Skeletal muscle tissue (tissue), 7 donors: Measurements from ENCODE around the genes HIVEP3 and GUCA2A.

DNA sequence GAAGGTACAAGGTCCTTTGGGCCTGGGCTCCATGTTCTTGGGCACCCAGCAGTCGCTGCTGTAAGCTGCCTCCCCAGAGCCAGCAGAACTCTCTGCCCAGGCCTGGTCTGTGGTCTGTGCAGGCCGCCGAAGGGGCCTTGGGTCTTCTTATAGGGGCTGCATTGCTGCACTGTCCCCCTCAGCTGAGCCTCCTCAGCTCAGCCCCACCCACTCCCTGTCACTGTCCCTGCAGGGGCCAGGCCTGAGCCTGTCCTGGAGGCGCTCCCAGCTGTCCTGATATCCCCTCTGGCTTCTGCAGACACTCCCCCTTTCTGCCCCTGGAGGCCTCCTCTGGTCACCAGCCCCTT, 115.3 kb upstream of the SCMH1 start:
- PRO-cap, 3 experiments, result no peak in any of the 3 experiments
- RAMPAGE, long total RNA, result no peak
- RRBS, 2 experiments, result no CpG with 5 or more reads among the region's 4 CpGs

GRCh38 chr1:41360739-41361173, 118.7 kb upstream of the SCMH1 start:
- PRO-cap, 3 experiments, result no peak in any of the 3 experiments
- RAMPAGE, long total RNA, result no peak
- RRBS, 2 experiments, result 3% methylated on average over 5 of the region's 19 CpGs

- PRO-cap, 3 experiments, result no peak in any of the 3 experiments
- RAMPAGE, long total RNA, result no peak
- RRBS, 2 experiments, result 12 to 22% methylated on average over 3 to 4 of the region's 11 CpGs
Observed at GRCh38 chr1:41418696-41419239, 65.7 kb downstream of the EDN2 start.

GRCh38 chr1:41432381-41432839, 52.1 kb downstream of the EDN2 start:
- PRO-cap, 3 experiments, result no peak in any of the 3 experiments
- RAMPAGE, long total RNA, result no peak
- RRBS, 2 experiments, result 2% methylated on average over 5 of the region's 15 CpGs; no CpG with 5 or more reads in 1 of the 2 experiments

DNA sequence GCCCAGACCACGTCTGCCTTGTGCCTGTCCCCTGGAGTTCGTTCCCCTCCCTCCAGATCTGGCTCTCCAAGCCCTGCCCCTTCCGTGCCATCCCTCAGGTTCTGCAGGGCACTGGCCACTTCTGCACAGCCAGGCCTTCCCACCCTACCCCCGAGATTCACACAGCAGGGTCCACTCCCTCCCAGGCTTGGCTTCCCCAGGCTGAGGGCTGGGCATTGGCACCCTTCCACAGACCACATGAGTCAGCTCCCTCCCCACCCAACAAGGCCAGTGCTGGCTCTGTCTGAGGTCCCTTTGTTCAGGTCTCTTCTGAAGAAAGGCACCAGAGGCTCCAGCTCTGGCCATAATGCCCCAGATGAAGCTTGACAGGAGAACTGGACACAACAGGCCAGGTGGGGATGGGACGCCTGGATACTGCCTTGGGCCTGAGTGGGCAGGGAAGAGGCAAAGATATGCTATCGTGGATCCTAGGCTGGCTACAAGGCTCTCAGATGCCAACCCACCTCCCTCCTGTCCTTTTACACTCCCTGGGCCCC, 51.5 kb downstream of the EDN2 start:
- PRO-cap, 3 experiments, result no peak in any of the 3 experiments
- RAMPAGE, long total RNA, result no peak
- RRBS, 2 experiments, result no CpG with 5 or more reads among the region's 6 CpGs

- PRO-cap, 3 experiments, result no peak in any of the 3 experiments
- RAMPAGE, long total RNA, result no peak
- RRBS, 2 experiments, result 31 to 40% methylated on average over 1 to 5 of the region's 16 CpGs
Observed at GRCh38 chr1:41482127-41483011, 2.1 kb downstream of the EDN2 start.

DNA sequence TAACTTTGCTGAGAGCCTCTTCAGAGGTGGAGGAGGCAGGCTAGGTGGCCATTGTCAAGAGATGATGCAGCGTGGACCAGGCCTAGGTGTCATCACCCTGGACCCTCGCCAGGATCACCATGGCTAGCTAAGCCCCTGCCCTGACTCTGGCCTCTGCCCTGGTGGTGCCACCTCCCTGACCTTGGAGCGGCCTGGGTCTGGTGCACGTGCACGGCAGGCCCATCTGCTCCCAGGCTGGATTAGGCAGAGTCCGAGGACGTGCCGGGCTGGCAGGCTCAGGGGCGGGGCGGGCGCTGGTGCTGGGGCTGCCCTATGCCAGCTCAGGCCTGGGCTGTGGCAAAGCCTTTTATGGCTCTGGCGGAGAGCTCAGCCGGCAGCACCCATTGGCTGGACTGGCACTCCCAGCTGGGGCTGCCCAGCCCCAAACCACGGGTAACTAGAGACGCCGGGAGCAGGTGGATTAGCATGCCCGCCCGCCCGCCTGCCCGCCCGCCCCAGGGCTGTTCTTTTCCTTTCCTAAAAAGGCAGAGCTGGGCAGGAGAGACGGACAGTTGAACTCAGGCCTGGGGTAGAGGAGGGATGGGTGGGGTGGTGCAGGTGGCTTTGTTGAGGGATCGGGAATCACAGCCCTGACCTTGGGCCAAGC, 17.1 kb upstream of the EDN2 start:
- PRO-cap, 3 experiments, result no peak in any of the 3 experiments
- RAMPAGE, long total RNA, result no peak
- RRBS, 2 experiments, result 13 to 18% methylated on average over 9 of the region's 23 CpGs

DNA sequence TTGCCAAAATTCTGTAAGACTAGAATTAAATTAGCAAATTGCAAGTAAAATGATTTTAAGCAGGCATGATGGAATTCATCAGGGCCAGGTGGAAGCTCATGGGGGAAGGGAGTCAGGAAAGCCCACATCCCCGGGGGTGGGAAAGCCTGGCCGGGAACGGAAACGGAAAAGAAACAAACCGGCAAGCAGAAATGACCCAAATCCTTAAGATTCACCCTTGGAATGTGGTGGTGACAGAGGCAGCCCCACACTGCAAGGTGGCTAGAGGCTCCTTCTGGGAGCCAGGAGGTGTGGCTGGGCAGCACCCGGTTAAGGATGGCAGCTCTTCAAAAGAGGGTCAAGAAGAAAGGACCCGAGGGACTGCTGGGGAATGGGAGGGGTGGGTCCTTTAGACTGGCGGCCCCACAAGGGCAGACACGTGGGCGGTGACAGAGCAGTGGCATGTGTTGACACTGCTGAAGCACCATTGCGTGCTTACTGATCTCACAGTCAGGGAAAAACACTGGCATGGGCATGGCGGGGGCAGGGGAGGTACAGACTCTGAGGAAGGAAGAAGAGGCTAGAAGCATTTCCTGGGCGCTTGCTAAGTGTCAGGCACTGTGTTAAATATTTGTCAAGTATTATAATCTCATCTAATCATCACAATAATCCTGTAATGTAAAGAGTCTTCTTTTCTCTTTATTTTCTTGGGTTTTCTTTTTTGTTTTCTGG, 165.5 kb upstream of the EDN2 start:
- PRO-cap, 3 experiments, result no peak in any of the 3 experiments
- RAMPAGE, long total RNA, result no peak
- RRBS, 2 experiments, result 7 to 26% methylated on average over 2 of the region's 13 CpGs

DNA sequence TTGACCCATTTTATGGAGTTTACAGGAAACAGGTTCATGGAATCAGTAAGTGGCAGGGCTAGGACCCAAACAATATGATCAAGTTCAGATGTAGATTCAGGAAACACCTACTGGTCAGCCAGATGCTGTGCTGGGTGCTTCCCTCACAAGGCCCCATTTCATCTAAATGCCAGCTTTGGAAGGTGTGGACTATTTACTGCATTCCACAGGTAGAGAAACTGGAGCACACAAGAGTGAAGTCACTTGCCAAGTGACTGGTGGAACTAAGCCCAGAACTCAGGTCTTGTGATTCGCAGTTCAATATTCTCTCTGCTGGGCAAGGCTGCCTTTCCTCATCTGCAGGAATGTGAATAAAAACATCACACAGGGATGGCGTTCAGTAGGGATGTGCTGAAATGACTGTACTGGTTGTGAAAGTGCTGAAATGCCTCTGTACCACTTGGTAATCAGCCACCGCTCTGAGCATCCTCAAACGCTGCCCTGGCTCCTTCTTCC, 145.7 kb downstream of the HIVEP3 start:
- PRO-cap, 3 experiments, result no peak in any of the 3 experiments
- RAMPAGE, long total RNA, result no peak
- RRBS, 2 experiments, result no CpG with 5 or more reads among the region's 4 CpGs

DNA sequence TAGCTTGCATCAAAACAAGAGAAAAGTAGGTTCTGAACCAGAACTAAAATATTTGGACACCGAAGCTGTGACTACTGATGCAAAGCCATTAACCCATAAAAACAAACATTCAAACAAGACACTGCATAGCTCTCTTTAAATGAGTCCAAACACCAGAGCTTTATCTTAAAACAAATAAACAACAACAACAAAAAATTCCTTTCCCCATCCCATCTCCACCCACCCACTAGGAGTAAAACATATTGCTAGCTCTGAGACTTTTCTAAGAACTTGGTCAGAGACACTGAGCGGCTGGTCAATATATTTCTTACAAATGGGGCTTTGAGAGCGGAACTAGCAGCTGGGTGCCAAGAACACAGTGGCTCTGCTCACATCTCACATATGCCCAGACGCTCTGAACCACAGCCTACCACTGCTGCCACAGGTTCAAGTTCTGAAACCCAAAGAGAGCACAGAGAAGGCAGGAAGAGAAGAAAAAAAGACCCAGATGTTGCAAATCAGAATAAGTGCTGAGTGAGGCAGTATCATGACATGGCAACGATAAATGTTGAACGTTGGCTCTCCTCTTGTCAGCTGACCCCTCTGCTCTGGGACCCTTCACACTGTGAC, 26.6 kb downstream of the HIVEP3 start:
- PRO-cap, 3 experiments, result no peak in any of the 3 experiments
- RAMPAGE, long total RNA, result no peak
- RRBS, 2 experiments, result no CpG with 5 or more reads among the region's 6 CpGs

GRCh38 chr1:41900500-41901135, 18.1 kb downstream of the HIVEP3 start:
- PRO-cap, 3 experiments, result no peak in any of the 3 experiments
- RAMPAGE, long total RNA, result no peak
- RRBS, 2 experiments, result no CpG with 5 or more reads among the region's 7 CpGs

DNA sequence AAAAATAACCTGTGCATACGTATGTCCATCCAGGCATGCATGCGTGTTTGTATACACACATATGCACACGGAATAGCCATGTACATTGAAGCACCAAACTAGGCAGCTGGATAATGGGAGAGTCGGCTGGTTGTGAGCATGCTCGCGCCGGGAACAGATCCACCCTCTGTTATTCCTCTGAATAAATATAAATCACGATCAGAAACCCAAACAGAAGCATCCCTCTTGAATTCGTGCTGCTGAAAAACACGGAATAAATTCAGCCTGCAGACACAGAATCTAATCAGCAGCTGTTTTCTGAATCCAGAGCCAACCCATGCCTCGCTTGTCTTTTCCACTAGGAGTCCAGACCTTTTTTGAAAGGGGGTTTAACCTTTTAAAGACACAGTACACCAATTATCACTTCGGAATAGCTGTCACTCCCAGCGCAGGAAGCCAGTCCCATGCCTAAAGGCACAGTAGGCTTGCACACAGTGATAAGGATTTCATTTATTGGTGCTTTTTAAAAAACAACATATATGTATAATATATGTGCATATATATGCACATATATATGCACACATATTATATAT, at the start of gene HIVEP3:
Gene HIVEP3 (minus strand): TSS at position 352 of the 572 bp plus-strand sequence.
- PRO-cap, 3 experiments, result no peak in any of the 3 experiments
- RAMPAGE, long total RNA, result no peak
- RRBS, 2 experiments, result no CpG with 5 or more reads among the region's 13 CpGs

GRCh38 chr1:42164427-42165067, at the start of gene GUCA2A:
GUCA2A (minus strand) TSS chr1:42164745.
- PRO-cap, 3 experiments, result no peak in any of the 3 experiments
- RAMPAGE, long total RNA, result no peak
- RRBS, 2 experiments, result 34 to 60% methylated on average over 1 to 3 of the region's 16 CpGs

- PRO-cap, 3 experiments, result no peak in any of the 3 experiments
- RAMPAGE, long total RNA, result no peak
- RRBS, 2 experiments, result no CpG with 5 or more reads among the region's 16 CpGs
Observed at GRCh38 chr1:42172291-42173148, 8.0 kb upstream of the GUCA2A start.

GRCh38 chr1:42173149-42173710, 8.7 kb upstream of the GUCA2A start:
- PRO-cap, 3 experiments, result no peak in any of the 3 experiments
- RAMPAGE, long total RNA, result no peak
- RRBS, 2 experiments, result 4 to 5% methylated on average over 5 of the region's 8 CpGs

DNA sequence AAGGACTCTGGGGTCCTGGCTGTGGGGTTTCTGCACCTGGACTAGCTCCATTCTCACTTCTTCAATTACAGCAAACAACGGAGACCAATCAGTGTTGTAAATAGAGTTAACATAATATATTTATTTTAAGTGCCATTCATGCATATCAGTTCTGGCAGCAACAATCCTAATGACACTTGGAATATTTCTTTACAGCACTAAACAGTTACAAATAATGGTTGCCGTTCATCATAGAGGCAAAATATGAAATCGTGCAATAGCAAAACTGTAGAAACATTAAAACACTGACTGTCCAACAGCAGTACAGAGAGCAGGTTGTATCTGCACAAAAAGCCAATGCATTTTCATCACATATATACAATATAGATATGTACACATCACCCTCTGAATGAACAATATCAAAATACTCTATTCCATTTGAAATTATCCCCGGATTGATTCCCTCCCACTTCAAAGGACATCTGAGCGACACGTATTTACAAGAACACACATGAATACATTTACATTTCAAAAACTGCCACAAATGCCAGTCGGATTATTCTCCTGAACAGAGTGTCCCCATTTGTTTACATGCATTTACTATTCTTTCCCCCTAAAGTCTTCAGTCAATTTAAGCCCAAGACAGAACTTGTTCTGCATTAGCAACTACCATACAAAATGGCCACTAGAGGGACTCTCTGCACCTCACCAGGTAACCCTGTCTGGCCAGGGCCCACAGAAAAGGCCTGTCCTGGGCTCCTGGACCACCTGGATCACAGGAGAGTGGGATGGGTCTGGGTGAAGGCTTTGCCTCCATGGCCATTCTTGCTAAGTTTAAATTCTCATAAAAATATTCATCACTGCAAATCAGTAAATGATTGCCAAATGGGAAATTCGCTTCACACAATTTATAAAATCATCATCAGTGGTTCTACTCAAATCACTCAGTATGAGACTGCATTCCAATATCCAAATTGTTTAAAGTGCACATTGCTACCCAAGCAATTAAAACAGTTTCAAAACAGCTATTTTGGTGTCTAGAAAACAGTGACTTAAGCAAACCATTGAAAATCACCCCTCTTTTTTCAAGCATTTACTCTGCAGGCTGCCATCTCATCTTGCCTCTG, 12.3 kb upstream of the GUCA2A start:
- PRO-cap, 3 experiments, result no peak in any of the 3 experiments
- RAMPAGE, long total RNA, result no peak
- RRBS, 2 experiments, result no CpG with 5 or more reads among the region's 8 CpGs

DNA sequence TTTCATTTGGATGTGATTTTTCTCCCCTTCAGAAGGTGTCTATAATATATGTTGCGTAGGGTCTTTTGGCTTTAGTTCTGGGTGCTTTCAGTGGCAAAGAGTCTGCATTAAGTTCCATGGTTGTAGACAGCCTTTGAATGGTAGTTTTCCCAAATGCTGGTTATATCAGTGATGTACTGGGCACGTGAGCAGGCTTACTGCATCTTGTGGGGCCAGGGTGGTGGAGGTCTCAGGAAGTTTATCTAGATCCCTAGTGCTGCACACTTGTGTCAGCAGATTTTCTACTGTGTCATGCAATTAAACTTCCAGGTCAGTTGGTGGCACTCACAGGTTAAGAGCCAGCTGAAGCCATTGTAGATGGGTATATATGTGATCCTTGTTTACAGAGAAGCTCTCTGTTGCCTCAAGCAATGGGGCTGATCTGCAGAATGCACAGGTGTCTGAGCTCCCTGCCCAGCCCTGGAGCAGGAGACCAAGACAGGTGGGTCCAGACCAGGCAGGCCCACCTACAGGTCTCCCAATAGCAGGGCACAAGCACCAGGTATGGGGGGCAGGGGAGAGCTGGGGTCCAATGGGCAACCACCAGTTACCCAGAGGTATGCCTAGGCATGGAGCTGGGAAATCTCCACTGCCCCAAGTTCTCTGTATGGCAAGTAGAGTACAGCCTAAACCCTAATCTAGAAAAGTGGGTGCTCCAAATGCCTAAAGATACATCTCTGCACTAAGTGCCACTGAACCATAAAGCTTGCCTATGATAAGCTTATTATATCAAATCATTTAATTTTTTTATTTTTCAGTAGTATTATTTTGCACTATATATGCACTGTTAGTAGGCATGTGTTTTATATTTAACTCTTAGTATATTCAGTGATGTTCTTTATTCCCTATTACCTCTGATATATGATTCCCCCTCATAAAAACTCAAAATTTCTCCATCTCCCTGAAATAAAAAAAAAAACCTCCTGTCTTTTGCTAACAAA, 32.8 kb downstream of the FOXJ3 start:
- PRO-cap, 3 experiments, result no peak in any of the 3 experiments
- RAMPAGE, long total RNA, result no peak
- RRBS, 2 experiments, result no CpG with 5 or more reads among the region's 2 CpGs

GRCh38 chr1:42705303-42705724, 23.1 kb downstream of the YBX1 start:
- PRO-cap, 3 experiments, result no peak in any of the 3 experiments
- RAMPAGE, long total RNA, result no peak
- RRBS, 2 experiments, result no CpG with 5 or more reads among the region's 2 CpGs

DNA sequence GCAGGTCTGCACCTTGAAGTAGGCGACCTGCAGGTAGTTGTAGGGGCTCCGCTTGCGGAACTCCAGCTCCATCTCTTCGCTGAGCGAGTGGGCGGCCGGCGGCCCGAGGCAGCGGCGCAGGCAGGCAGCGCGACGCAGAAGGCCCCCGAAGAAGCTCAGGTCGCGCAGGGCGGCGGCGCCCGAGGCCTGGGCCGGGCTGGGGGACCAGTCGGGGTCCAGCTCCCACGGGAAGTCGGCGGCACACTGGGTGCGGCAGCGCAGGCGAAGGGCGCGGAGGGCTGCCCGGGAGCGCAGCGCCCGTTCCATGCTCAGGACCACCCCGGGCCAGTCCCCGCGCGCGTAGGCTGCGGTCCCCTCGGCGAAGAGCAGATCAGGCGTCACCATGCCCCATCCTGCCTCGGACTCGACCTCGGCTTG, 325 bp downstream of the P3H1 start:
- PRO-cap, 3 experiments, result peak in 1 of 3 experiments; most common minus-strand start position 81 of the sequence (in 1)
- RAMPAGE, long total RNA, result no peak
- RRBS, 2 experiments, result 1 to 2% methylated on average over 28 to 29 of the region's 47 CpGs

DNA sequence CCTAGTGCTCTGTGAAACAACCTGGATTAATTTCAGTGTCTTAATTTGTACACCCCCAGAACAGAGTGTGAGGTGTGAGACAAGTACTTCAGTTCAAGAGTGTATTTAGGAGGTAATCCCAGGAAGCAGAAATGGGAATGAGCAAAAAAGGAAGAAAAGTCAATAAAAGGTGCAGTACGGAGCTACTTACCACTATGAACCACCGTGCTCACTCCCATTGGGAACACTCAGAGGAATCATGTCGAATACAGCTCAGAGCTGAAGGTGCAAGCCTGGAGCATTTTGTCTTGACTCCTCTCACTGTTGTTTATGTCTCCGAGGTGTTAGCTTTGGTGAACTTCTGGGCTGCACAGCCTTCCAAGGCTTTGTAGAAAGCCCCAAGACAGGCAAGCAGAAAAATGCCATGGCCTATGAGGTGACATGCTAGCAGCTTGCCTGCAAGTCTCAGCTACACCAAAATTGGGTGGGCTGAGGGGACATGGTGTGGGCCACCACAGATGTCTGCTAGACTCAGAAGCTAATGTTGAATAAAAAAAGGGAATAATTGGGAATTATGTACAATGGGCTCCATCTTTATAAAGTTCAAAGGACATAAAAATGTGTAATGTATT, 7.4 kb upstream of the SVBP start:
- PRO-cap, 3 experiments, result no peak in any of the 3 experiments
- RAMPAGE, long total RNA, result no peak
- RRBS, 2 experiments, result no CpG with 5 or more reads among the region's 4 CpGs